Measurements from ENCODE around the genes NAP1L3, FAM133A, PCDH19, TRMT2B and CENPI.

- PRO-cap, 10 experiments: peak in 1 of 10 experiments; most common plus-strand start chrX:91780860 (in 1)
These were observed 1.5 kb downstream of the PCDH11X start for GRCh38 chrX:91780628-91781109.

DNA sequence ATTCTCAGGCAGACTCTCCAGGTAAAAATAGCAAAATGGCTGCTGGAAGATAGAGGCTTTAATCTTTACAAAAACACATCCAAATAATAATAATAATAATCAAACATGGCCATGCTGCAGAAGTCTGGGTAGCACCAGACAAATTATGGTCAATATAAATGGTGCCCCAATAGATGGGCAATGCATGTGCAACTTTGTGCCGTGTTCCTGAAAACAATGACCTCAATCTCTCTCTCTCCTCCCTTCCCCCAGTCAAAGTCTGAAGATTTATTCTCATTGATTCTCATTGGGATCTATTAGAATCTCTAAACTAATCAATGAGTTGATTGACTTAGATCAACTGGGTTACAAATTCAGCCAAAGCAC, 344.4 kb downstream of the NAP1L3 start:
- PRO-cap, 10 experiments: no peak in any of the 10 experiments

DNA sequence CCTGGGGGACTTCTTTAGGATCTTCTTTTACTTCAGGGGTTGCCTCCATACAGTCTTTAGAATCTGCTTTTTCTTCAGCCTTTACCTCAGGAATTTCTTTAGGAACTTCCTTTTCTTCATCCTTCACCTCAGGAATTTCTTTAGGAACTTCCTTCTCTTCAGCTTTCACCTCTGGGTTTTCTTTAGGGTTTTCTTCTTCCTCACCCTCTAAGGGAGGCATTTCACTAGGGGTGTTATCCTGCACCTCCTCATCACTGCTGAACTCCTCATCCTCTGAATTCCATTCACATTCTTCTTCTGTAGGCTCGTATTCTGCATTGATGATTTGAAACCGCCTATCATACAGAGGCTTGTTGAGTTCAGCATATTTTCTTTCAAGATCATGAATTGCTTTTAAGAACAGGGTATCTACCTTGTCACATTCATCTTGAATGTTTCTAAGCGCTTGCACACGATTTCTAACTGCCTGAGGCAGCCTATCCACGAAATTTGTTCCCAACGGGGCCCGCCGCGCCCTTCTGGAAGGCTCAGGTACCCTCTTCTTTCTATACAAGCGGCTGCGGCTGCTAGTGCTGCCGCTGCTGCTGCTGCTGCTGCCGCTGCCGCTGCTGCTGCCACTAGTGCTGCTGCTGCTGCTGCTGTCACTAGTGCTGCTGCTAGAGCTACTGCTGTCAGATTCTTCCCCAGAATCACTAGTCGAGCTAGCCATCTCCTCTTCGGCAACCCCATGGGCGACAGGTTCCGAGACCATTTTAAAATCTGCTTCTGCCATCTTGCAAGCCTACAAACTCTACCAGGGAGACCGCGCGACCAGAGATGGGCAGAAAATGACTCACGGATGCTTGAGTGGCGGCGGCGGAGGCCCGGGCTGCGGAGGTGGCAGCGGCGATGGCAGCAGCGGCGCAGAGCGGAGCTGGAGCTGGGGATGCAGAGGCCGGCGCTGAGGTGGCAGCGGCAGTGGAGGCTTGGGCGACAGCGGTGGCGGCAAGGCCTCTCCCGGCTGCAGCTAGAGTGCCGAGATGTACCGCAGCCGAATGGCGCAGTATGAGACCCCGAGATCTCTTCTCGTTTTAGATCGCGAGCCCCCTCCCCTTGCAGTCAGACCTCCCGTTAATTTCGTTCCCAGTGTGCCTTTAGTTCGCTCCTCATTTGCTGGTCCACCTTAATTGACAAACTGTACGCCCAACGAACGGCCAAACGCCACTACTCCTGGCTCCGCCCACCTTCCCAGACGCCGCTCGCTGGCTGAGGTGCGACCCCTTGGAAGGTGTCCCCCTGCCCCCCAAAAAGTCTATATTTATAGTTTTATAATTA, at the start of gene NAP1L3:
TSS of gene NAP1L3 (minus strand) at position 1,046 of the 1,314 bp plus-strand sequence.
- PRO-cap, 10 experiments: peak in 3 of 10 experiments; most common minus-strand start position 1,036 of the sequence (in 3)

DNA sequence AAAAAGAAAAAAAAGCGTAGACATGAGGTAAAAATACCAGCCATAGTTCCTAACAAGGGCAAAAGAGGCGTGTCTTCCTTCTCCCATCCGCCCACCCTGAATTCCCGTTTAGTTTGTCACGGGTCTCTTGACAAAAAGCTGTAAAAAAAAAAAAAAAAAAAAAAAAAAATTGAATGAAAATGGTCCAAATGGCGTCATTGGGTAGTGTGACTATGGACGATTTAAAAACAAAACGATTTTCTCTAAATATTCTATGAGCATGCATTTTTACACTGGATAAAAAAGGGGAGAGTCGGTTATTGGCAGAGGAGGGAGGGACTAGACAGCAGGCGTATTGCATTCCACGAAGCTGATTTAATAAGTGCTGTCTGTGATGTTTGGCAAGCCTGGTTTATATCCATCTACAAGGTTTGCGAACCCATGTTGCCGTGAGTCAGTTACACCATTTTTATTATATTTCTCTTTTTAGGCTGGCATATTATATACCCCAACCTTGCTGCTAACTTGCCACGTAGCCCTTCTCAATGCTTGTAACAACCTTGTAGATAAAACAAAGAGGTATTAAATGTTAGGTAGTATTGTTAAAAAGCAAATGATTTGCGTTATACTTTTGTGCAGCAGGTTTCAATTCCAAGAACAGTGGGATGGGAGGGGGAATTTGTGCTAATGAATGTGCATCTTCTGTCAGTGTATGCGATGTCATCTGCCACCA, at the start of gene FAM133A:
TSS of gene FAM133A (plus strand) at position 360 of the 712 bp plus-strand sequence.
- PRO-cap, 10 experiments: no peak in any of the 10 experiments

GRCh38 chrX:96685223-96685651, 595 bp downstream of the DIAPH2 start:
- PRO-cap, 10 experiments: peak in 2 of 10 experiments; most common plus-strand start chrX:96685409 (in 1); most common minus-strand start chrX:96685302 (in 1)

- PRO-cap, 10 experiments: no peak in any of the 10 experiments
These were observed 129.8 kb downstream of the RPA4 start for GRCh38 chrX:97013411-97014056.

GRCh38 chrX:97046640-97047034, 162.9 kb downstream of the RPA4 start:
- PRO-cap, 10 experiments: no peak in any of the 10 experiments

GRCh38 chrX:97188656-97189064, 305.0 kb downstream of the RPA4 start:
- PRO-cap, 10 experiments: no peak in any of the 10 experiments

DNA sequence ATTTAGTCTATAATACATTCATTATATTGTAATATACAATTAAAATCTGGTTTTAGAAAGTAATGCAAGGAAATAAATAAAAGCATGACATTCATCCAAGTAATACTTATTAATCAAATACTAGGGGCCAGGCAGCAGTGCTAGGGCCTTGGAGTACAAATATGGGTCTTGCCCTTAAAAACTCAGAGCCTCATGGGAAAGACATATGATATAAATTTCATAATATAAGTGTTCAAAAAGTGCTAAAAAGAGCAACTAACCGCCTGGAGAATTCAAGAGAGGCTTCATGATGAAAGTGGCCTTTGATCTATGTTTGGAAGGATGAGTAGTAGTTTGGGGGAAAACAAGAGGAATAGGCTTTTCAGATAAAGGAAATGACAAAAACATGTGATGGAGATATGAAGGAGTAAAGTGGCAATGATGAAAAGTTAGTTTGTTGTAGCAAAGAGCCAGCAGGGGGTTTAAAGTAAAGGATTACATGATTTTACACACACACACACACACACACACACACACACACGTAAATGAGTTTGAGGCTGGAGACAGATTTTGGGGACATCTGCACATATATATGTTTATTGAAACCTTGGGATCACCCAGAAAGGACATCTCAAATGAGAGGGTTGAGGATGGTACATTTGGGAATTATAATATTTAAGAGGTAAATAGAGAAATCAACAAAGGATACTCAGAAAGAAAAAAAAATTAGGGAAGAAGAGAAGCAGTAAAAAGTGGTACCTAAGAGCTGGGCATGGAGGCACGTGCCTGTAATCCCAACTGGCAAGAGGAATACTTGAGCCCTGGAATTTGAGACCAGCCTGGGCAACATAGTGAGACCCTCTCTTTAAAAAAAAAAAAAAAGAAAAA, 553.8 kb downstream of the RPA4 start:
- PRO-cap, 10 experiments: no peak in any of the 10 experiments

DNA sequence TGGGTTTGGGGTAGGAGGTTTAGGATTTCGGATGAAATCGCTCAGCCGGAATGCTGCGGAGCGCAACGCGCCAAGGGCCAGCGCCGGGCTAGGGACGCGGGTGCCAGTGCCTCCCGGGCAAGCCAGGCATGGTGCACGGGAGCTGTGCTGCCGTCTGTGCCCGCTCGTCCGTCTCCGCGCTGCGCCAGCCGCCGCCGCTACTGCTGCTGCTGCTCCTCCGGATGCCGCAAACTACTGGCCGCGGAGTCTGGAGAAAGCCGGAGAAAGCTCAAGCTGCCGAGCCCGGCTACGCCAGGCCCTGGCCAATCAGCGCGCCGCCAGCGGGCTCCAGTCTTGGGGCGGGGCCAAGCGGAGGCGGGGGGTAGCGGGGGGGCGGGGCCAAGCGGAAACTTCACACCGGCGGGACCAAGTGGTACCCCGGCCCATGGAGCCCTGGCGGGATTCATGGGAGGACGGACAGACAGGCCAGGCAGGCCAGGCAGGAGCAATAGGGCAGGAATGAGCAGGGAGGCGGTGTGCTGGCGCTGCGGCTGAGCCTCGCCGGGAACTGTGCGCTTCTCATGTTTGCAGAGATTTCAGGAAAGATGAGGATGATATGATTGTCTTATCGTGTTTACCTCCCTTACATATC, at the start of gene PCDH19:
TSS of gene PCDH19 (minus strand) at position 236 of the 631 bp plus-strand sequence.
- PRO-cap, 10 experiments: peak in 10 of 10 experiments; most common plus-strand start position 394 of the sequence (in 2); most common minus-strand start position 236 of the sequence (in 9)

DNA sequence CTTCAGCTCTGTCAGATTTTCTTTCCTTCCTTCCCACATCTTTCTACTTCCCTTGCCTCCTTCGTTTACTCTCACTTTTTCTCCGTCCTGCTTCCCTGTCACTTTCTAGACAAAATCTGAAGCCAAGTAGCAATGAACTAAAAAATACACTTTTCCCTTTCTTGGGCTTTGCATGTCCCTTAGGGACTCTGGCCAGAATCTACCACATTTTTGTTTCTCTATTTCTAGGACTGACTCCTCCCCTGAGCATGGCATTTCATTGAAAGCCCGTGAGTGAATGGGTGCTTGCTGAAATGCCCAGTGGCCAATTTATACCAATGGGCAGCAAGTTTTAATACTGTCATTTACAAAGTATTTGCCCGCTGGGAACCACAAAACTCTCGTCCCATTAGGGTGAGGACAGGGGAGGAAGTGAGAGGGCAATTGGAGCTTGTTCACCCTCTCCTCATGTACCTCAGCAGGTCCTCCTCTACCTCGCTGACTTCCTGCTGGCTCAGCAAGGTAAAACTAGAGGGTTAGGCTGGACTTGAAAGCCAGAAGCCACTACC, 1.0 kb downstream of the SRPX2 start:
- PRO-cap, 10 experiments: no peak in any of the 10 experiments

DNA sequence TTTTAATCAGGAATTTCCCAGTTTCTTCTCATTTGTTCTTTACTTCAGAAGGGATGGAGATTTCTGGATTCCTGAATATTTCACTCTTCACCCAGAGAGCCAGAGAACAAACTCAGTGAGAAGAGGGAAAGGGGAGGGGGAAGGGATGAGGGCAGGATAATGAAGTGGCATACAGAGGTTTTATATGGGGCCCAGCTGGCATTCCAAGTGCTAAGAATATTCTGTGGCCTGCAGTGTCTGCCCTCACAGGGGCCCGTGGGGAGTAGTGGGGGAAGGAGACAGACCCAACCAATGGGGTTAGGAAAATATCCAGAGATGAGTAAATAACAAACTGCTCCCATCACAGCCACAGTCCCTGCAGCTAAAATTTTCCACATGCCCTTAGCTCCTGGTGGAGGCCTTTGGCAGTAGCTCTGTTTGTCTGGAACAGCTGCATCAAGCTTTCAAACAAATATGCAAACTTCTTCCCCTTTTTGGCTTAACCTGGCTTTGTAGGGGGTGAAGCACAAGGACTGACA, 3.0 kb downstream of the SRPX2 start:
- PRO-cap, 10 experiments: no peak in any of the 10 experiments

DNA sequence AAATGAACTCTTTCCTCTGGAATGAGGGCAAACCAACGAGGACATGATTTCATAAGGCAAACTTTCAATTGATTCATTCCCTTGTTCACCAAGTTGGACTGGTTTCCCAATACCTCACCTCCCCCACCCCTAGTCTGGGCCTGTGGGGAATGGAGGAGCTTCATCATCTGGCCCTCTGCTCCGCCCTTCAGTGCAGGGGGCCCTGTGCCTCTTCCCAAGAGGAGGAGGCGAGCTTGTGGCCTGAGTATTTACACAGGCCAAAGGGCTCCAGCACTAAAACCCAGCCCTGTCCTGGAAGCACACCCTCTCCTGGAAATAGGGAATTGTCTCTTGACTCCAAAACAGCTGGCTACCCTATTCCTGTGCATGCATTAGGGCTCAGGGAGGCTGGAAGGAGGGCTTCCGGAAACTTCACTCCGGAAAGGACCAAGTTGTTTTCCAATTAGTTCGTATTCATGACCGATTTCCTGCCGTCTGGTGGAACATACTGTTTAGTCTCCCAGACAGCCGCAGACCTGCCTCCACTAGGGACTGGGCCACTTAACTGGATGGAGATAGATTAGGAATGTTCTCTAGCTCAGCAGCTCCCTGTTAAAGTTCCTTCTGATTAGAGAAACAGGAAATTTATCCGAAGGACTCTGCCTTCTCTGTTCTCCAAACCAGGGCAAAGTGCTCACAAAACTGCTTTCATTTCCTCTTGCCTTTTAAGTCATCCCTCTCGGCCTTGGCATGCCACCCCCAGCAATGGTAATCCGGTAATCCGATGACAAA, 5.7 kb downstream of the SRPX2 start:
- PRO-cap, 10 experiments: peak in 1 of 10 experiments; most common plus-strand start position 195 of the sequence (in 1); most common minus-strand start position 23 of the sequence (in 1)

- PRO-cap, 10 experiments: no peak in any of the 10 experiments
These were observed 15.8 kb downstream of the SRPX2 start for GRCh38 chrX:100659627-100660382.

DNA sequence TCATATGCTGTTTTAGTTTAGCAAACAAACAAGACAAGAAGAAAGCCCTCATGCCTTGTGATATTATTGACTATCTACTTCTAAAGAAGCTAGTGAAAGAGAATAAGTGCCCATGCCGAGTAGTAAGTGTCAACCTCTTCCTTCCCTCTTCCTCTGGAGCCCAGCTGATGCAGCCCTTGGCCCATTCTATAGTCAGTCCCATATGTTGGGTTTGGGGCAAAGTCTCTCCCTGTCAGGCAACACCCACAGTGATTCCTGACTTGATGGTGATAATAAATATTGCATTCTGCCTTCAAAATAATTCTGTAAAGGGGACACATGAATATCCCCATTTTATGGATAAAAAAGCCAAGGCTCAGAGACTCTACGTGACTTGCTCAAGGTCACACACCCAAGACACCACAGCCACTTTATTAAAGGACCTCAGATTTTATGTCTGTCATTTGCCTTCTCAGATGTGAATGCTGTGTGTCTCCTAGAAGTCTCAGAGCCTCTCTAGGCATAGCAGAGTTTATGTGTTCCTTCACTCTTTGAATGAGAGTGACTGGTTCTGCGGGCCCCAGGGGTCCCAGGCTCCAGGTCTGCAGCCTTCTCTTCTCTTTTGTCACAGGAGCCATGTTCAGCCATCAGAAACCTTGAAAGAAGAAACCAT, 17.4 kb downstream of the ARL13A start:
- PRO-cap, 10 experiments: no peak in any of the 10 experiments

- PRO-cap, 10 experiments: peak in 10 of 10 experiments; most common plus-strand start chrX:101051651 (in 9); most common minus-strand start chrX:101052096 (in 10)
These were observed at the start of gene TRMT2B for GRCh38 chrX:101051219-101052421. TSS of gene TRMT2B (minus strand) at chrX:101052111.

GRCh38 chrX:101097371-101098520, at the start of gene CENPI:
TSS of gene CENPI (plus strand) at chrX:101098204.
- PRO-cap, 10 experiments: peak in 10 of 10 experiments; most common plus-strand start chrX:101098204 (in 10); most common minus-strand start chrX:101097906 (in 3)

- PRO-cap, 10 experiments: no peak in any of the 10 experiments
These were observed 4.5 kb downstream of the HNRNPH2 start for GRCh38 chrX:101412150-101413295.

DNA sequence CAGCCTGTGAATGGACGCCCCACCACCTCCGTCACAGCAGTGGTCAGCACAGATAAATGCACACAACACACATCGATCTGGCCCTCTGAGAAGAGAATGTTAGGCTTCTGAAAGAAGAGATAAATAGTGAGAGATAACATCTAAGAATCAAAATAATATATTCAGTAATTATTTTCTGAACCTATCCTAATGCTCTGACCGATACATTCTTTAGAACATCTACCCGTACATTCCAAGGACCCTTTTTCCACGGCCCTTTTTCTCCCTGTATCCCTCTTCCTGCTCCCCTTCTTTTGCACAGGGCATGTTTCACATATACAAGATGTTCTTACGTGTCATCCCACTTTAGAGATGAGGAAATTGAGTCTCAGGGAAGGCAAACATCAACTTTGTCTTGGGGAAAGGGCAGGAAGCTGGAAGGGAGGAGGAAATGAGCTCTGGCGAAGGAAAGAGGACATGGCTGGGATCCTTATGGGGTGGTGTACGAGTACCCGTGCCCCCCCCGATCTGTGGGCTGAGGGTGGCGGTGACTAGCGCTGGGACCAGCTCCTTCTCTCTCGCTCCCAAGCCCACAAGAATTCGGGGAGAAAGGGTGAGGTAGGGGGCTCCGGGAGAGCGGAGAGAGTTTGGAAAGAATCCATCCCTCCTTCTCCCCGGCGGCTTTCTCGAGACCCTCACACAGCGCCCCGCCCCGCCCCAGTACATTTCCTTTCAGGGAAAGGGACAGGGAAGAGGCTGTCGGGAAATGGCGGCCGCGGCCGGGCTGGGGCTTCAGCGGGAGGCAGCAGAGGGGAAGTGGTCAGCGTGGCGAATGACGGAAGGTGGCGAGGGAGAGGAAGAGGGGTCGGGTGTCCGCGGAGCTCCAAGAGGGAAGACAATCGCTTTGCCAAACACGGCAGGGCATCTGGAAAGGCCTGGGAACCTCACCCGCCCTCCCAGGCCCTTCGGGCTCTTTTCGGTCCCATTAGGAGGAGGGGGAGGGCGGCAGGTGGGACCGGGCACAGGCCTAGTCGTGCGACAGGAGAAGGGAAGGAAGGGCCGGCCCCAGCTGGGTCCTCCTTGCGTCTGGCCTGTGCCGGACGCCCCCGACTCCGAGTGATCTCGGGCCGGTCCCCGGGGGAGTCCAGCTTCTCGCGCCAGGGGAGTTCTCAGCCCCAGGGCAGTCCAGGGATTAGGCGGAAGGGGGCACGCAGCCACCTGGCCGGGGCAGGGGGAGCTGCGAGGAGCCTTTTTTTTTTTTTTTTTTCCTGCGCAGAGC, 10.0 kb downstream of the HNRNPH2 start:
- PRO-cap, 10 experiments: peak in 8 of 10 experiments; most common plus-strand start position 732 of the sequence (in 5); most common minus-strand start position 676 of the sequence (in 3)

GRCh38 chrX:101483881-101484106, 1.5 kb upstream of the ARMCX4 start:
- PRO-cap, 10 experiments: no peak in any of the 10 experiments

All from Metastatic Breast Carcinoma in the Brain (tissue), 10 donors.